Measurements from ENCODE around the genes TP53TG3E and C16orf87.

GRCh38 chr16:31189490-31190607 lies 9.9 kb downstream of the FUS start:
- PRO-cap = no peak

GRCh38 chr16:31372295-31372773 lies 17.4 kb downstream of the ITGAX start:
- PRO-cap = no peak

- PRO-cap = no peak
Observed at GRCh38 chr16:31404378-31405074, 11.4 kb downstream of the ITGAD start.

DNA sequence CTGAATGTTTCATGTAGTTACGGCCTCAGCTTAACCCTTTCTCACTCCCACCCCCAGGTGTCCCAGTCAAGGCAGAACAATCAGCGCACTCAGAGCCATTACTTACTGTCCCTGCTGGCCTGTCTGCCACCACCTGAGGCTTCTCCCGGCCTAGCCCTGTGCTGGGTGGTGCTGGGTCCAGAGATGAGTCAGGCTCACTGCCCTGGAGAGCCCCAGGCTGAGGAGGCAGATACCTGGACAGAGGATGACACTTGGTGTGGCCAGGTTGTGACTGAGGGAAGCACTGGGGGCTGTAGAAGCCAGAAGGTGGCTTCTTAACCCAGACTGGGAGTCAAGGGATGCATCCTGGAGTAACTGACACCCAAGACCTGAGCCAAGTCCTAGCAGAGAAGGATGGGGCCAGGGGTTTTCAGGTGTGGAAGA lies 3.9 kb upstream of the SLC5A2 start:
- PRO-cap = no peak

GRCh38 chr16:31491878-31492426 lies 9.0 kb downstream of the SLC5A2 start:
- PRO-cap = no peak

- PRO-cap = unidirectional peak, minus-strand start at chr16:31700969
Observed at GRCh38 chr16:31700799-31701547, 12.1 kb upstream of the KRBOX5 start.

GRCh38 chr16:31873393-31873687 lies 267 bp upstream of the ZNF267 start:
- PRO-cap = no peak

GRCh38 chr16:31880334-31881117 lies 6.9 kb downstream of the ZNF267 start:
- PRO-cap = unidirectional peak, minus-strand start at chr16:31880597

- PRO-cap = no peak
Observed at GRCh38 chr16:32868311-32868662, 192.3 kb upstream of the TP53TG3 start.

GRCh38 chr16:33303967-33304571 lies at the start of gene TP53TG3E:
TP53TG3E (plus strand) TSS chr16:33304306.
- PRO-cap = no peak

- PRO-cap = no peak
Observed at GRCh38 chr16:34160762-34161893, 701.7 kb downstream of the TP53TG3F start.

GRCh38 chr16:35598810-35599559 lies 2139.6 kb downstream of the TP53TG3F start:
- PRO-cap = no peak

DNA sequence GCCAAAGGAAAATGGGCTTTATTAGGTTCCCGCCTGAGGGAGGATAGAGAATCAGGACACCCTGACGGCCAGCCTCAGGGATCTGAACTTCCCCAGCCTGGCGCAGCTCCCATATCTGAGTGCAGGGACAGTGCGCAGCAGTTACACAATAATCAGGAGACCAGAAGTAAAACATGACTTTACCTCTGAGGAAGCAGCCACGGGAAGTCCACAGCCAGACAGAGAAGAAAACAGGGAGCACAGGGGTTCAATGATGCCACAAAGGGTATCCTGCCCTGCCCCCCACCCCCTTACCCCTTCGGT lies 21.7 kb downstream of the ORC6 start:
- PRO-cap = no peak

GRCh38 chr16:46748715-46749231 lies 629 bp upstream of the MYLK3 start:
- PRO-cap = no peak

- PRO-cap = bidirectional peak, plus-strand start at chr16:46831304, minus-strand start at chr16:46831149
Observed at GRCh38 chr16:46830934-46831874, at the start of gene C16orf87. C16orf87 (minus strand) TSS chr16:46831180.

GRCh38 chr16:46889926-46890319 lies 5.8 kb downstream of the GPT2 start:
- PRO-cap = no peak

- PRO-cap = no peak
Observed at GRCh38 chr16:46897571-46897995, 13.4 kb downstream of the GPT2 start.

DNA sequence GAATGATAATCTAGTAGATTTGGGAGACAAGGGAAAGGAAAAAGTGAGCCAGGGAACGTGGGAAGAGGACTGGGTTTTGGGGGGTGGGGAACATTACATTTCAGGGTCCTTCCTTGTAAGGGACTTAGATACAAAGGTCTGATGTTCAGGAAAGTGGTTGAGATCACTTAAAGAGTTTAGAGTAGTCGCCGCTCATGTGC lies 85.8 kb upstream of the NETO2 start:
- PRO-cap = no peak

DNA sequence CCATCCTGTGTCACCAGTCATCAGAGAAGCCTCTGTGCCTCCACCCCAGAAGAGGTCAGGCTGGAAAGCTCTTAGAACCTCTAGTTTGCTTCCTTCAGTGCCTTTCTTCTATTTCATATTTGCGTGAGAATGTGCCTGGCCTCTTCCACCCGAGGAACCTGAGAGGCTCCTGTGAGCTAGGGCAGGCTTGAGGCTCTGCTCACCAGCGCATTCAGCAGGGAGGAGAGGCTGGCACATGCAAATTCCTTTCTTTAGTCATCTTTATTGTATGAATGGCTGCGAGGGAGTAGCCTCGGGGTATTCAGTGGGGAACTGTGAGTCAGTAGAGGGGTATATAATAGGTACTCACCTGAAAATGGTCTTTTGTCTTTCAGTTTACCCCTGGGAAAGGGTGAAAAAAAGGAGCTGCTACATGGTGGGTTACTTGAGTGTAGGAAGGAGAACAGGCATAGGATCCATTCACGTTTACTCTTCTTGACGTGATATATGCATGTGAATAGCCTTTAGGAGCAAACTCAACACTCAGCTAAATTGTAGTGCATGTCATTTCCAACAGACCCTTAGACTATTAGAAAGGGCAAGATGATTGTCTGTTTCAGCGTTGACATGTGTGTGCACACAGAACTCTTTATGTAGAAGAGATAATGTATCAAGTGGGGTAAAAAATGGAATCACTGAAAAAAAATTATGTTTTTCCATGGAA lies 268.2 kb downstream of the ABCC12 start:
- PRO-cap = no peak

- PRO-cap = no peak
Observed at GRCh38 chr16:48206490-48207001, 37.6 kb upstream of the LONP2 start.

Measured in SEM (cell line).